Mucosa of descending colon (tissue), 1 donor: ENCODE measurements around a stretch of chr2.

GRCh38 chr2:217915668-217916210 lies 87.1 kb downstream of the TNS1 start:
- PRO-cap, result no peak

- PRO-cap, result no peak
Measured at GRCh38 chr2:217921818-217922356, 80.9 kb downstream of the TNS1 start.

GRCh38 chr2:217932879-217933844 lies 69.6 kb downstream of the TNS1 start:
- PRO-cap, result no peak

DNA sequence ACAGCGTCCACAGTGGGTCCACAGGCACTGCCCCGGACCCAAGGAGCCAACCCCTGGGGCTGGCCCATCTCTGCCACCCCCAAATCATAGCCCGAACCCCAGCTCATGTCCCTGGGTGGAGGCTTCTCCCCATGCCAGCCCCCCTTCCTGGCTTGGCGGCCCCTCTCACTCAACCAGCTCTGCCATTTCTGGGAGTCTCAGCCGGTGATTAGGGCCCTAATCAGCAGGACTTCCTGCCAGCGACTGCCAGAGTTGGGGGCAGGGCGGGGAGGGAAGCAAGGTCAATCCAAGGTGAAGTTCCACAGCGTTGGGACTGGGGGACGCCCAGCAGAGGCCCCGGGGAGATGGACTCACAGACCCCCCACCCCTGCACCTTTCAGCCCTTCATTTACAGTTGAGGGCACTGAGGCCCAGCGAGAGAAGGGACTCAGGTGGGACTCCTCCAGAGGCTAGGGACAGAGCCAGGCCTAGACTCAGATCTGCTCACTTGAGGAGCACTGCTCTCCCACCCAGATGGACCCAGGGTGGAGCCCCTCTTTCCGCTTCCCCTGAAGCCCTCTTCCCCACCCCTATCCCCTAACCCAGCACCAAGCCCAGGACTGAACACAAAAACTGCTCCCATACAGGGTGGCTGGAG lies 65.3 kb downstream of the TNS1 start:
- PRO-cap, result no peak

DNA sequence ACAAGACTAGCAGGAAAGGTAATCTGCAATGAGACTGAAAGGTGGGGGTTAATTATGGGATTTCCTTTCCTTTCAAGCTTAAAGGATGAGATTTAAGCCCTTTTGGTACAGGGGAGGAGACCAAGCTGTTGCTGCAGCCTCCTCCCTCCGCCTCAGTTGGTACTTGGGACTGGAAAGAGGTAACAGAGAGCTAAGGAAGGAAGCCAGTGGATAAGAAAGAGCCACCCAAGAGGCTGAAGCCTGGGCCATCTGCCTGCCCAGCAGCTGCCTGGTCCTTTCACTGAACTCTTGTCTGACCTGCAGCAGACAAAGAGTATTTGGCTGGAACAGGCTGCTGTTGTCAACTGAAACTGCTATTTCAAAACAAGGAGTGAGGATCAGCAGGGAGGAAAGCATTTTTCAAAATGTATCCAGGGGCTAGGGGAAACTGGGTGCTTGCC lies 30.4 kb downstream of the TNS1 start:
- PRO-cap, result no peak

DNA sequence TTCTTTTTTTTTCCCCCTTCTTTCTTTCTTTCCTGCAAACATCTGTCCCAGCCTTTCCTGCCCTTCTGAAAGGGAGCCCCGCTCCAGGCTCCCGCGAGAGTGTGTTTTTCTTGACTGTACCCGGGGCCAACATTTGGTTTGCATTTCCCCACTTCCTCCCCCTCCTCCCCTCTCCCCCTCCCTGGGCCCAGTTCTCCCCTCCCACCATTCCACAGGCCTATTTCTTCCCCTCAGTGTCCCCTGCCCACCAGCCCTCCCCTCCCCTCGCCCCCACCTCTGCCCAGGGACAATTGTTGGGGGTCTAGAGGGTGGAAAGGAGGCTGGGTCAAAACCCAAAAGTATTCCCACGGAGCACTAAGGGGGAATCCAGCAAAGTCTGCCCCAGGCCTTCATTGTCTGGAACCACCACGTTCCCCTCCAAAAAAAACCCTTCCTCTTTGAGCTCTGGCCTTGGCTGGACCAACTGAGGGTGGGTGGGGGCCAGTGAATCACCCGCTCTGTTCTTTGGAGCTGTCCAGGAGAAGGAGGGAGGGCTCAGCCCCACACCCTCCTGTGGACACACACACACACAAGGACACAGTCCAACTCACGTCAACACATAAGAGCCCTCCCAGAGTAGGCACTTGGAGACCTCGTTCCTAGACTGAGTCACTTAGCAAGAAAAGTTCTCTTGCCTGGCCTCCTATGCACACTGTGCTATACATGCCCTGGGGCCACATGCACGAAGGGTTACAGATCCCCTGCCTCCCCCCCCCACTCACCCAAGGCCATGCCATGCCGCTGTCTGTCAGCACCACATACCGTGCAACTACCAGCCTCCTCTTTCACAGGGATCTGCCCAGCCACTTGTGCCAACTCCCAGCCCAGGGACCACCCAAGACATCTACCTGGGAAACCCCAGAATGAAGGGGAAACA lies 1.1 kb upstream of the TNS1 start:
- PRO-cap, result no peak

DNA sequence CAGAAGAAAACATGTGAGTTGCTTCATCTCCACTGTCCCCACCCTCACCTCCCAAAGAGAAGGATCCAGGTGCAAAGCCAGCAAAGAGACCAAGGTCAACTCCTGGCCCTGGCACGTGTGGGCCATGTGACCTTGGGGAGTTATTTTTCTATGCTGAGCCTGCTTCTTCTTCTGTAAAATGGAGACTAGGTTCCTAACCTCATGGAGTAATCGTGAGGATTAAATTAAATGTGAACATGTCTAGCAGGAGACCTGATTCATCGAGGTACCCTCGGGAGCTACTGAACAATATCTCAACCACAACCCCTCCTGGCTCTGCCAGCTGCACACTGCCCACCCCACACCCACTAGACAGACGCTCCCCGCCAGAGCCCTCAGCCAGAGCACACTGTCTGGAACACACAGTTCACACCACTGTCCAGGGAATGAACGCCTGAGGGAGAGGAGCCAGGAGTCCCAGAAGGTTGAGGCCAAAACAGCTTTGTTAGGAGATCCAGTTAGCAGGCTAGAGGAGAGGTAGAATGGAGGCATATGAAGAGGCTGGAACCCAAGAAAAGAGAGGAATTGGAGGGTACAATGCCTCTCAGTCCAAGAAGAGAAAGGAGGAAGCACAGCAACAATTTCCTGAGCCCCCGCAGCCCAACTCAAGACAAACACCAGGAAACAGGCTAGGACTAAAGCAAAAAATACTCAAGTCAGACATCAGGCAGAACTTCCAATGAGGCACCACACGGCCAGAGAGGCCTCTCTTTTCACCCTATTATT lies 14.9 kb upstream of the TNS1 start:
- PRO-cap, result no peak

GRCh38 chr2:218034531-218035372 lies 32.0 kb upstream of the TNS1 start:
- PRO-cap, result no peak

DNA sequence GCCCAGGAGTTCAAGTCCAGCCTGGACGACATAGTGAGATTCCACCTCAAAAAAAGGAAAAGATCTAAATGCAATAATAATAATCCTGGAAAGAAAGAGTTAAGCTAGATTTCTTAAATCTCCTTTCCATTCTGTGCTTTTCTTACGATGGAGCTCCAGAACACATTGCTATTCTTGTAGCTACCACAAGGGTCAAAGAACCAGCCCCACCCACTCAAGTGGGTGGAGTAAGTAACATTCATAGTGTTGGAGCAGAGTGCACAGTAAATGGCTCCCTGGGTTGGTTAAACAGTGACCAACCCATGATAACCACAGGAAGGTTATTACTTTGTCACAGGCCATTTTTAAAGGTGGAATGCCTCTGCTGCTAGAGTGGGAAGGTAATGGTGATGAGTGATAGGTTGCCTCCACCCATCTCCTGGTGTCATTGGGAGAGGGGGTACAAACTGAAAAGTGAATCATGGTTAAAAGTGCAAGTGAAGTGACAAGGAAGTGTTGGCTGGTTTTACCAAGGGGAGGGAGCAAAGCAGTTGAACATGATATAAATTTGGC lies 13.9 kb downstream of the ARPC2 start:
- PRO-cap, result bidirectional peak, plus-strand start at position 237 of the sequence, minus-strand start at position 167 of the sequence

GRCh38 chr2:218289464-218290709 lies 2.4 kb downstream of the TMBIM1 start:
- PRO-cap, result unidirectional peak, plus-strand start at chr2:218289716; bidirectional peak, plus-strand start at chr2:218289930, minus-strand start at chr2:218289895; bidirectional peak, plus-strand start at chr2:218290235, minus-strand start at chr2:218290125

GRCh38 chr2:218294511-218294999 lies 2.3 kb upstream of the TMBIM1 start:
- PRO-cap, result no peak

DNA sequence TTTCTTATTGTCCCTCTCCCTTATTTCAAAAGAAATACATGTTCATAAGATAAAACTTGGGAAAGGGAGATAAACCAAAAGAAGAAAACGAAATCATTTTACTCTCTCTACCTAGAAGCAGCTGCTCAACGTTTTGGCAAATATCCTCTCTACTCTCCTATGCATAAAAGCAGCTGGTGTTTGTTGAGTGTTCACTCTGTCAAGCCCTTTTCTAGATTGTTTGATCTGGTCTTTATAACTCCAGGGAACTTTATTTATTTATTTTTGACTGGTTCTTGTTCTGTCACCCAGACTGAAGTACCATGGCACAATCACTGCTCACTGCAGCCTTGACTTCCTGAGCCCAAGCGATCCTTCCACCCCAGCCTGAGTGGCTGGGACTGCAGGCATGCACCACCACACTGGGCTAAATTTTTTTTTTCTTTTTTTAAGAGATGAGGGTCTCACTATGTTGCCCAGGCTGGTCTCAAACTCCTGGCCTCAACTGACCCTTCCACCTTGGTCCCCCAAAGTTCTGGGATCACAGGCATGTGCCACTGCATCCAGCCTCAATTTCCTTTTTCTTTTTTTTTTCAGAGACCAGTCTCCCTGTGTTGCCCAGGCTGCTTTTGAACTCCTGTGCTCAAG lies 12.7 kb downstream of the CATIP start:
- PRO-cap, result no peak

- PRO-cap, result no peak
Measured at GRCh38 chr2:218377972-218378585, 4.0 kb upstream of the SLC11A1 start.

DNA sequence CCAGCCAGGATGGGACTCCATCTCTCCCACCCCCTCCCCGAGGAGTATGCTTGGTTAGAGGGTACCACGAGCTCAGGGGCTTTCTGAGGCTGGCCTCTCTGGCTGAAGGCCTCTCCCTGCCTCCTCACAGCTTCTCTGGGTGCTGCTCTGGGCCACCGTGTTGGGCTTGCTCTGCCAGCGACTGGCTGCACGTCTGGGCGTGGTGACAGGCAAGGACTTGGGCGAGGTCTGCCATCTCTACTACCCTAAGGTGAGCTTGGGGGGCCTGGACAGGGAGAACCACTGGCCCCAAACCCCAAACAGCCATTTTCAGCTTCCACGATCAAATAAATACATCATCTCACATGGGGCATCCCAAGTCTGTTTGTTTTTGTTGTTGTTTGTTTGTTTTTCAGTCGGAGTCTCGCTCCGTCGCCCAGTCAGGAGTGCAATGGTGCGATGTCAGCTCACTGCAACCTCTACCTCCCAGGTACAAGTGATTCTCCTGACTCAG lies 3.0 kb downstream of the SLC11A1 start:
- PRO-cap, result no peak

- PRO-cap, result bidirectional peak, plus-strand start at chr2:218397126, minus-strand start at chr2:218396926
Measured at GRCh38 chr2:218396797-218397210, 2.9 kb upstream of the CTDSP1 start.

DNA sequence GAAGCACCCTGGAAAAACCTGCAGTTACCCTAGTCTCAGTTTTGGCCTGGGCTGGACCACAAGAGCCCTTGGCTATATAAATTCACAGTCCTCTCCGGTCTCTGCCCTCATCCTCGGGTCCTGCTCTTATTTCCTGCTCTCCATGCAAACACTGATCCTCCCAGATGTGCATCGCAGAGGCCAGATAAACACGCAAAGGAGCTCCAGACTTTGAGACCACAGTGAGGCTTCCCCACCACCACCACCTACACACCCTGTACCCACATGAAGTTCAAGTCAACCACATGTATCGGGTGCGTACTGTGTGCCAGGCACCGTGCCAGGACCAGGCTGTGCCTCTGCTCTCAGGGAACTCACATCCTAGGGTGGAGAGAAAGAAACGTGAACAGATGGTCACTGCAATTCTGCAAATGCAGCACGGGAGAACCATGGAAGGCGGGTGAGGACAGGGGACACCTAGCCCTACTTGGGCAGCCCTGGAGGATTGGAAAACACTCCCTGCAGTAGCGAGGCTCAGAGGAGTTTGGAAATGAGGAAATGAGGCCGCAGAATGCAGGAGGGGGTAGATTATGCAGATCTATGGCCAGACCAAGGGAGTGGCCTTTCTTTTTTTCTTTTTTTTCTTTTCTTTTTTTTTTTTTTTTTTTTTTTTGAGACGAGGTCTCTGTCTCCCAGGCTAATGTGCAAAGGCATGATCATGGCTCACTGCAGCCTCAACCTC lies 7.5 kb downstream of the CTDSP1 start:
- PRO-cap, result bidirectional peak, plus-strand start at position 516 of the sequence, minus-strand start at position 525 of the sequence

- PRO-cap, result unidirectional peak, plus-strand start at chr2:218419460
Measured at GRCh38 chr2:218419291-218419663, 354 bp downstream of the VIL1 start.

DNA sequence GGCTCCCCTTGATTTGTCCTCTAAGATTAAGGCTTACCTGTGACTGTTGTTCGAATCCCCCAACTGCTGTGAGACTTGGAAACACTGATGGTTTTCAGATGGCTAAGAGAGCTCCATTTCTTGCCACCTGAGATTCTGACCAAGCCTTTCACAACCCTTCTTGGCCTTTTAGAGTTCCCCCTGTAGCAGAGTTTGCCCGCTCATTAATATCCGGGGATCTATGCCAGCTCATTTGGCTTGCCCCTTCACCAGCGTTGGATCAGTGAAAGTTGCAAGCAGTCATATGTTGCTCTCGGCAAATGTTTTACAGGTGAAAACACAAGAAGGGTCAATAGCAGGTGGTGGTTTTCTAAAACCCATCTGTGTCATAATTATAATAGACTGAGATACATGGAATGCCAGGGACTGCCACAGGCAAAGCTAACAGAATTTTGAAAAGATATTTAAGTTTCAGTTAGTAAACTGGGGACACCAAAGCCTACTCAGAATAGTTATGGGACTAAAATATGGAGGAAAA lies 24.0 kb upstream of the CYP27A1 start:
- PRO-cap, result no peak

GRCh38 chr2:218785000-218785550 lies 3.1 kb downstream of the CYP27A1 start:
- PRO-cap, result unidirectional peak, plus-strand start at chr2:218785340

DNA sequence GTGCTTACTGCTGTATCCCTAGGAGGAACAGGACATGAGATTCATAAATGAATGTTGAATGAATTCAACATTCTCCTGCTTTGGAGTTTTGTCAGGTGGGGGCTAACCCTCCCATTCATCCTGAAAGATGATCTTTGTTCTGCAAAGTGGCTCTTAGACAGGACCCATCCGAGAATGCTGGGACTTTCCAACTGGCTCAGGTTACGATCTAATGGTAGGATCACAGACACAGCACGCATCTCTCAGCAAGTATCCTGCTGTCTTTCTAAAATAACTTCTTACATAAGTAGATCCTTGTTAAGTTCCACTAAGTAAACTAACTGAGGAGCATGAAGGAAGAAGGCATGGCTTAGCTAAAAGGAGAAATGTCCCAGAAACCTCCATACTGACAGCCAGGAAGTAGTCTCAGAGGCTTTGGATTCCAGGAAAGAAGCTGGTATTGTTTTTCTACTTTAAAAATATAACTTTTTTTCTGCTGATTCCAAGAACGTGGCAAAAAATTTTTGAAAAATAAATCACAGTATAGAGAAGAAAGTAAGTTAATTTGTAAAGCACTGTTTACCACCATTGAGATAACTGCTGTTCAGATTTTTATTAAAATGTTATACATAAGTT lies 23.7 kb downstream of the CYP27A1 start:
- PRO-cap, result no peak